Islet of Langerhans (tissue), 1 donor: ENCODE results near the genes H3Y1 and CDH12.

DNA sequence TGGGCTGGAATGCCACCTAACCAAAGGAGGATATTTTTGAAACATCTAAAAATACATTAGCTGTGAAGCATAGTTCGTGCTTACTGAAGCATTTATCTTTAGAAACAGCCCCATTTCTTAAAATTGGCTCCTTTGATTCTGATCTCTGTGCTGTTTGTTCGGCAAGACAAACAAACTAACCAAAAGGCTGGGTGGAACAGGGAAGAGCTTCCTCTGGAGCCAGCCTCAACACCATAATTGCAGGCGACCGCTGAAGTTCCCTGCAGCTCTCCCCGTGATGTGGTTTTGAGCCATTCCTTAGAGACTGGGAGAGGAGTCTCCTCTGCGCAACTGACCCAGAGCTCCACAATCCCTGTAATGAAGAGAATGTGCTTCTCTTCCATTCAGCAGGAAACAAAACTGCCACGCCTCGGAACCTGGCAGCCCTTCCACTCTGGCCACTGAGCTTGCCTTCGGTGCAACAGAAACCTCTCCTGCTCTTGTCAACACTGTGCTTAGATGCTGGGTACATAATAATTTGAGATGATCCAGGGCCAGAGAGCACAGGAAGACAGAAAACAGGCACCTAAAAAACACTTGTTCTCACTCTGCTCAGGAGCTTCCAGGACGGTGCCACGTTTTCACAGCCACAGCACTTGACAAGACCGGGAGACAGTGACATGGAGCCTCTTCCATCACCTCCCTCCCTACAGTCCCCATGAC is 126.3 kb downstream of the MYO10 start:
- RRBS = no CpG with 5 or more reads among the region's 12 CpGs

GRCh38 chr5:17305839-17306673 is 88.6 kb downstream of the BASP1 start:
- RRBS = no CpG with 5 or more reads among the region's 14 CpGs

- RRBS = no CpG with 5 or more reads among the region's 8 CpGs
Measured at GRCh38 chr5:17400958-17401469, 90.9 kb downstream of the H3Y2 start.

GRCh38 chr5:17655669-17655988 is at the start of gene H3Y1:
Gene H3Y1 (minus strand): TSS chr5:17655849.
- RRBS = no CpG with 5 or more reads among the region's 5 CpGs

DNA sequence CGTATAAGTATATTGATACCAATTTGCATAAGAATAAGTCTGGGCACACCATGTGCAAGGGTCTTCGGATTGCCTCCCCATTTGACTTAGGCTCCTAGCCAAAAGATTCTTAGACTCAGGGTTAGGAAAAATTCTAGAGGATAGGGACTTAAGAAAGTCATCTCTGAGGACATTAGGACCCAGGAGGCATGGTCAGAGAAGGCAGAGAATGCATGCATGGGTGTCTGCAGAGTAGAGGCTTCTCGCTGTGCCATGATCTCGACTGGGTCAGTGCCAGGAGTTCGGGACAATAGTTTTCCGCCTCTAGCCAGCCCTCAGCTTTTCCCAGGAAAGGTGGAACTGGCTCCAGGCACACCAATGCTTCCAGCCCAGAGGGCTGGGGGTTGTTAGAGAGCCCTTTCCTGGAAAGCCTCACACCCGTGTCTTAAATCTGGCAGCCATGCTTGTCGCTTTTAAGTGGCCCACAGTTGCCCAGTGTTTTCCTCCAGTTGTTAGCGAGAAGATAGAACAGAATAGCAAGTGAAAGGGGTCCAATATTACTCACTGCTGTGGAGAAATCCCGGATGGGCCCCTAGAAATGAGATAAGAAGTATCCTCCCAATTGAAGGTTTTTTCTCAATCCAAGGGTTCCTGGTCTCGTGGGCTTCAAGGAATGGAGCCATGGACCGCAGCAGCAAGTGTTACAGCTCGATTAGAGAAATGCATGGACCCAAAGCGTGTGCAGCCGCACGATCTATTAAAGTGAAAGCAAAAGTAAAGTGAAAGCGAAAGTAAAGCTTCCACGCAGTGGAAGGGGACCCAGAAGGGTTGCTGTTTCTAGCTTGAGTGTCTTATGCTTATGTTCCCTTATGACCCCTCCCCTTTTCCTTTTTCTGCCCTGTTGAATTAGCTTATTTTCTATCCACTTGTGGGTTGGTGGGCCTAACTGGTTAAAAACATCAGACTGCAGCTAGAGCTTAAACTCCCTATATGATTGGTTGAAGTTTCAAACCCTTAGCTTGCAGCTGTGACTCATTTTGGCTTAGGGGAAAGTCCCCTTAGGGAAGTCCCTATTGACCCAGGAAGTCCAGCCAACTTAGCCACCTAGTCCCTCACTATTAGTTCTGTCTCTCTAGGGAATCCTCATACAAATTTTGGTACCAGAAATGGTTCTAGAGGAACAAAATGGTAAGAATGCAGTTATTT is 1090.2 kb upstream of the H3Y1 start:
- RRBS = no CpG with 5 or more reads among the region's 18 CpGs

- RRBS = no CpG with 5 or more reads among the region's 7 CpGs
Measured at GRCh38 chr5:19142193-19142708, 845.7 kb downstream of the CDH18 start.

- RRBS = no CpG with 5 or more reads among the region's 4 CpGs
Measured at GRCh38 chr5:20469067-20469345, 481.0 kb upstream of the CDH18 start.

DNA sequence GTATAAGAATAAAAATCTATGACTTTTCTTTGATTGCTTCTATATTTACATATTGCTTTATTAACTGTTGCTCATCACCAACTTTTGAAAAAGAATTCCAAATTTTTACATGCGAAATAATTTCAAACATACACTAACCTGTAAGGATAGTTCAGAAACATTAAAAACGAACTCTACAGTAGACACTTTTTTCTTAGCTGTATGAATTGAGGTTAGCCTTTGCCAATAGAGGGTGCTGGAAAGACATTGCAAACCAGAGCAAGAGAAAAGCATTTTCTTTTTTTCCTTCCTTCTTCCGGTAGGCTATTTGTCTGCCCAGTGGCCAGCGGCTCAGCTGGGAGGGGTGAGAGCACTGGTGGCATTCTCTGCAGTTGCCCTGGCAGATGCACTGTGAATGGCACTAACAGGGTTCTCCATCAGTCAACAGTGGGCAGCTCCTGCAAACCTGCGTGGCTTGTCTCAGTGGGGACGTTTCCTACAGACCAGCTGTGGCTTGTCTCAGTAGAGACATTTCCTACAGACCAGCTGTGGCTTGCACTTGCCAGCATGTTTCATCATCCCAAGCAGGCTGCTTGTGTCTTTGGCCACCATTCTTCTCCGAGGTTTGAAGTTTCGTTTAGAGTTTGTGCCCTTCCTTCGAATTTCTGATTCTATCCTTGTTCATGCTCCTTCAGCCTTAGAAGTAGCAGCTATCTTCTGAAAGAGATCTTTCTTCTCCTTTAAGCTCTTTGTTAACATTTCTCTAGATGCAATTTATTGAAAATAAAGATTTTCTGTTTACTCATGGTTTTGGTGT is 984.5 kb upstream of the CDH18 start:
- RRBS = no CpG with 5 or more reads among the region's 9 CpGs

DNA sequence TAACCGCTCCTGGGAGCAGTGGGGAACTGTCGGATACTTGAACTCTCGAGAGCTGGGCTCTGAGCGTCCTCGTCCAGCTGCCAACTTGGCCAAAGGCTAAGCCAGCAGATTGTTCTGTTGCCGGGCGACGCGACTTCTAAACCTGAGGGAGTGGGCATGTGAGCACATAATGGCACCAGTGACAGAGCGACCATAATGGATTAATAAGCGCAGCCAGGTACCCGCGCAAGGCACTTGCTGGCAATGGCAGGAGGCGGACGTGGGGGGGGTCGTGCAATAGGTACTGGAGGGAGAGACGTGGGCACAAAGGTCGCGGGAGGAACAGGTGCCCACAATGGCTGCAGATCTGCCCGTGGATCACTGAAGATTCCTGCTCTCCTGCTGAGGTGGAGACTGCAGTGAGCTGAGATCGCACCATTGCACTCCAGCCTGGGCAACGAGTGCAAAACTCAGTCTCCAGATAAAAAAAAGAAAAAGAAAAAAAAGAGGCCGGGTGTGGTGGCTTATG is 1368.6 kb downstream of the CDH12 start:
- RRBS = no CpG with 5 or more reads among the region's 23 CpGs

- RRBS = no CpG with 5 or more reads among the region's 16 CpGs
Measured at GRCh38 chr5:22853145-22853675, at the start of gene CDH12. Gene CDH12 (minus strand): TSS chr5:22853344.

- RRBS = no CpG with 5 or more reads among the region's 3 CpGs
Measured at GRCh38 chr5:23027275-23027800, 174.2 kb upstream of the CDH12 start.

DNA sequence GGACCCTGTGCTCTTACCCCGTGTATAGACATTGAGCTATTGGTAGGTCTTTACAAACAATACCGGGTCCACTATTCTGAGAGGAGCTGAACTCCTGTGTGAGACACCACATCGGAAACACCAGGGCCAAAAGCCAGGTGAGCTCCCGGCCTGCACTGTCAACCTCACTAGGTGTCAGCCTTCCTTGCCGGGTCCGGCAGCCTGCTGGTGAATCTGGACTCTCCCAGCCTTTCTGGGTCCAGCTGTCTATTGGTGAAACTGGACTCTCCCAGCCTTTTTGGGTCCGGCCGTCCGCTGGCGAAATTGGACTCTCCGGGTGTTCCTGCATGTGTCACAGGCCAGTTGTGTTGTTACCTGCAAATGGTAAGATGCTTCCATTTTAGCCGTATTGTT is 801.5 kb downstream of the CDH9 start:
- RRBS = 95% methylated on average over 3 of the region's 12 CpGs

GRCh38 chr5:27471848-27473283 is 434.0 kb upstream of the CDH9 start:
- RRBS = no CpG with 5 or more reads among the region's 18 CpGs

DNA sequence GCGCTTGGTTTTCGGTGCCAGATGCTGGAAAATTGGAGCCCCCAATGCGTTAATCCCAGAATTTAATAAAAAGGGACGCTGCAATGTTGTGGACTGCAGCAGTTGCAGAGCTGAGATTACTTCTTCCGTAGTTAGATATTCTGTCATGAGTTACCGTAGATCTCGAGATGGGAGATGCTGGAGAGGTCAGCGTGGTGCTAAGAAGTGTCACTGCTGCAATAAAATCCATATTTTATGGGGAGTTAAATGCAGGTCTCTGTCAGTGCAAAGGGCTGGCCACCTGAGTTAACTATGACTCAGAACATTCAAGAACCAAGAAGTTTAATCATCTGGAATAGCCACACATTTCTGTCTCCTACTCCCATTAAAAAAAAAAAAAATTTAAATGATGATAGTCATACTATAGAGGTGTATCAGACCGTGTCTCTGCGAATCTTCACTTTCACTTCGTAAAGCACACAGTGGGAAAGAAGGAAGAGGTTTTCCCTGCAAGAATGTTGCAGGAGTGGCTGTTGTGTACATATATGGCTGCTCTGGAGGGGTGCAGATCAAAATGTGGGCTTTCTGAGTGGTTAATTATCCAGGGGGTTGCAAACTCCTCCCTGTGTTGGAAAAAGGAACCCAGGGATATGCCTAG is 1.4 kb downstream of the CDH6 start:
- RRBS = no CpG with 5 or more reads among the region's 11 CpGs

GRCh38 chr5:31640090-31640734 is 1.3 kb downstream of the PDZD2 start:
- RRBS = no CpG with 5 or more reads among the region's 9 CpGs

GRCh38 chr5:31663408-31663828 is 24.5 kb downstream of the PDZD2 start:
- RRBS = no CpG with 5 or more reads among the region's 6 CpGs

GRCh38 chr5:32032934-32033660 is 141.0 kb downstream of the GOLPH3 start:
- RRBS = no CpG with 5 or more reads among the region's 6 CpGs

GRCh38 chr5:32099009-32099611 is 75.0 kb downstream of the GOLPH3 start:
- RRBS = no CpG with 5 or more reads among the region's 9 CpGs

GRCh38 chr5:32168512-32169237 is 5.4 kb downstream of the GOLPH3 start:
- RRBS = no CpG with 5 or more reads among the region's 12 CpGs

- RRBS = no CpG with 5 or more reads among the region's 7 CpGs
Measured at GRCh38 chr5:32225317-32225852, 51.3 kb upstream of the GOLPH3 start.